Peyer's patch (tissue), 4 donors: ENCODE results near the gene CLIC6.

- PRO-cap = no peak
- RAMPAGE, long total RNA, 4 experiments = no peak in any of the 4 experiments
Measured at GRCh38 chr21:33781266-33781679, 134.3 kb downstream of the ATP5PO start.

- PRO-cap = no peak
- RAMPAGE, long total RNA, 4 experiments = no peak in any of the 4 experiments
Measured at GRCh38 chr21:33811533-33811800, 104.1 kb downstream of the ATP5PO start.

DNA sequence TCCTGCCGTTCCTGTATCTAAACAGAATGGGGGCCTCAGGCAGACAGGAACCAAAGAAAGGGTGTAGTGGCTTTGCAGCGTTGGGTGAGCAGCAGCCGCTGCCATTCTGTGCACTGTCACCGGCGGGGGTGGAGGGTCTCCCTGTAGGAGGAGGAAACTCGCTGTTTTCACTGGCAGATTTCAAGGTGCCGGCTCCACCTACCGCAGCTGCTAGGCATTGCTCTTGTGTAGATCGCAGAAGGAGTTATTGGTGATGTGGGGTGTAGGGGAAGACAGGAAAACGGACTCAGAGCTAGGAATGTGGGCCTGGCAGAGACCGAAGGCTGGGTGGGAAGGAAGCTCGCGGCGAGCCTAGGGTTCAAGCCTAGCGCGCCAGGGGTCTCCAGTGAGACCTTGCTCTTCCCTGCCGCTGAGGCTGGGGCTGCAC, 20.8 kb downstream of the ATP5PO start:
- PRO-cap = no peak
- RAMPAGE, long total RNA, 4 experiments = no peak in any of the 4 experiments

DNA sequence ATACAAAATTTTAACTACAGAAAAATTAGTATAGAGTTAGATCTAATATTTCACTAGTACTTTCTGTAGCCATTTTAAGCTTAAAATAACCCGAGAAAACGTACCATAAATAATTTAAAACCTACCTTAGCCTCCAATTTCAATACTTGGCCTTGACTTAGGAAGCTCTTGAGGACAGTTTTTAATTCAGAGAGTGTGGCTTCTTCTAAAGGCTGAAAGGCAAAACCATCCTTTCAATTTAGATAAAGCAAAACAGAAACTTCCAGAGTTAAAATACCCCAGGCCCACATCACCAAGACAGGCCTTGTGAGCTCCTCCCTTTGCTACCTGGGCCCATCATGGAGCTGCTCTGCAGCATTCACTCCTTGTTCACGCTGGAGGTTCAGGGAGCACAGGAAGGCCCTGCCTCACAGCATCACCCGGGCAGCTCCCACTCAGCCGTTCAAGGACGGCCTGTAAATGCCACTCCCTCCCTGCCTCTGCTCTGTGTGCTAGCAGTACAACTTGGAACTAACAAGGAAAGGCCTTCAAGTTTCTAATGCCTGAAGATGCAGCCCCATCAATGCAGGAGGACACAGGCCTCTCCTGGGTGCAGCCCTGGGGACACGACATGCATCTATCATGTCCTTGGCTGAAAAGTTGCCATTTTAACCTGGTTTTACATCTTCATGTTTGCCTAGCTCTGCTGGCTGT, 11.6 kb downstream of the ATP5PO start:
- PRO-cap = no peak
- RAMPAGE, long total RNA, 4 experiments = no peak in any of the 4 experiments

DNA sequence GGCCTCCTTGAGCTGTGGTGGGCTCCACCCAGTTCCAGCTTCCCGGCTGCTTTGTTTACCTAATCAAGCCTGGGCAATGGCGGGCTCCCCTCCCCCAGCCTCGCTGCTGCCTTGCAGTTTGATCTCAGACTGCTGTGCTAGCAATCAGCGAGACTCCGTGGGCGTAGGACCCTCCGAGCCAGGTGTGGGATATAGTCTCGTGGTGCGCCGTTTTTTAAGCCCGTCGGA, 15.4 kb upstream of the ATP5PO start:
- PRO-cap = no peak
- RAMPAGE, long total RNA, 4 experiments = no peak in any of the 4 experiments

- PRO-cap = unidirectional peak, plus-strand start at chr21:33932058
- RAMPAGE, long total RNA, 4 experiments = start-site peak on the plus strand in 1 of 4 experiments, at chr21:33931405-33931659 at its widest, 15 reads per replicate
Measured at GRCh38 chr21:33931314-33932224, 16.0 kb upstream of the ATP5PO start.

- PRO-cap = no peak
- RAMPAGE, long total RNA, 4 experiments = no peak in any of the 4 experiments
Measured at GRCh38 chr21:33951602-33952272, 36.1 kb upstream of the ATP5PO start.

- PRO-cap = bidirectional peak, plus-strand start at chr21:33976539, minus-strand start at chr21:33976501
- RAMPAGE, long total RNA, 4 experiments = no peak in any of the 4 experiments
Measured at GRCh38 chr21:33975992-33976833, 60.6 kb upstream of the ATP5PO start.

DNA sequence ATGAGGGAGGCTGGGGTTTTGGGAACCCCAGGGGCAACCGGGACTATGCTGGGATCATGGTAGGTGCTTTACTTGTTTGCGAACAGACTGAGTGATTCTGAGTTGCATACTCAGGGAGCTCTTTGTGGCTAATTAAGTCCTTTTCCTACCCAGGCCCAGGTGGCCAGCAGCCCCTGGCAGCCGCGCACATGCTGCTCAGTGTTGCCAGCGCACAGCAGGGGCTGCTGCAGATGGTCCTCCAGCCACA, 131.0 kb downstream of the MRPS6 start:
- PRO-cap = no peak
- RAMPAGE, long total RNA, 4 experiments = no peak in any of the 4 experiments

DNA sequence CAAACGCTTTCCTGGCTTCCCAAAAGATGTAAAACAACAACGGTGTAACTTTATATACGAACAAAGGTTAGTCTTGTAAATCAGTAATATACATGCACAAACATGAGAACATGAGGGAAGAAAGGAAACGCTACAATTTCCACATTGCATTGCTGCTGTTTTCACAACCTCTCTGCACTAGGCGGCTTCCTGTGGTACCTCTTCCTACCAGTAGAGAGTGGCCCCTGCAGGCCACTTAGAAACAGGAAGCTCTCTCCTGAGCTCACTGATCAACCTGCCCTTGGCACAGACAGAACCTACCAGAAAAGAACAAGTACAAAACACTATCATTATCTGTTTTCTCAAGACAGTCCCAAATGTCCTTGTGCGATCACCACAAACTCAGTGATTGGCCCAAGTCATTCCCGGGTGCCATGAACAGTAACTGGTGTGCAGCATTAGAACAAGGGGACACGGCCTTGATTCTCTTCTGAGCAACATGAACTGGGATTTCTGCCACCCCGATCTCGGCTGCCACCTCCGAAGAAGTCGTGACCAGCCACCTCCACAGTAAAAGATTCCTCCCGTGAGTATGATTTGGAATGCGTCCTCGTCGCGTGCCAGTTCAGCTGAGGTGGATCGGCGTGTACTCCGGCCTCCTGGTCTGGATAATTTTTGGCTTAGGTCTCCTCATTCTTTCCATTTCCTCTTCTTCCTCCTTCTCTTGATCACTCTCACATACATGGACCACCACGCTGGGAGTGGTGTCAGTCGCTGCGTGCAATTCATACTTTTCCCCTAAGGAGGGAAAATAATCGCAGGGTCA, 5.7 kb upstream of the KCNE1 start:
- PRO-cap = no peak
- RAMPAGE, long total RNA, 4 experiments = no peak in any of the 4 experiments

DNA sequence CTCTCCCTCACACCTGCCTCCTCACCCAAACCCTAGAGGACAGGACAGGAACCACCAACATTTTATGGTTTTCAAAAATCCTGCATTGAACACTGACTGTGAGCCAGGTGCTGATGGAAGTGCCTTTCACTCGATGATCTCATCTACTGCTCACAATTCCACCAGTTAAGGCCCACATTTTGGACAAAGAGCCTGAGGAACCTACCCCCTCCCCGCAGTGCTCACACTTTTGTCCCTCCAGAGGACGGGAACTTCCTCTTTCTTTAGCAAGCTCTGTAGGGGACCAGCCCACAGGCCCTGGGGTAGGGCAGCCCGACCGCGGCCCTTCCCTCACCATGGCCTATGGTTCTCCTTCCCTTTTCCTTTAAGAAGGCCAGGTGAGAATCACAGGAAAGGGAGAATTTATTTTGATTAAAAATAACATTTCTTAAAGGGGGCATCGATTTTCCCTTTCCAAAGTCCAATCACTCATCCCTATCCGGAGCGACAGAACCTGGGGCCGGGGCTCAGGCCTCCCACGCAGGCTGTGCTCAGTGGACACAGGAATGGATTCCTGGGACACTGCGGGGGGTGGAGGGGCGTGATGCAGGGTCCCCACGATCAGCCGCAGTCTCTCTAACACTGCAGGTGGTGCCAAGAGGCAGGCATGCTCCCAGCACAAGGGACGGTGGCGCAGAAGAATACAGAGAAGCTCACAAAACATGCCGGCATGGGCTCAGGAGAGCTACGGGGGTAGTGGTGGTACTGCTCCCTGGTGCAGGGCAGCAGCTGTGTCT, 8.9 kb upstream of the KCNE1 start:
- PRO-cap = no peak
- RAMPAGE, long total RNA, 4 experiments = no peak in any of the 4 experiments

DNA sequence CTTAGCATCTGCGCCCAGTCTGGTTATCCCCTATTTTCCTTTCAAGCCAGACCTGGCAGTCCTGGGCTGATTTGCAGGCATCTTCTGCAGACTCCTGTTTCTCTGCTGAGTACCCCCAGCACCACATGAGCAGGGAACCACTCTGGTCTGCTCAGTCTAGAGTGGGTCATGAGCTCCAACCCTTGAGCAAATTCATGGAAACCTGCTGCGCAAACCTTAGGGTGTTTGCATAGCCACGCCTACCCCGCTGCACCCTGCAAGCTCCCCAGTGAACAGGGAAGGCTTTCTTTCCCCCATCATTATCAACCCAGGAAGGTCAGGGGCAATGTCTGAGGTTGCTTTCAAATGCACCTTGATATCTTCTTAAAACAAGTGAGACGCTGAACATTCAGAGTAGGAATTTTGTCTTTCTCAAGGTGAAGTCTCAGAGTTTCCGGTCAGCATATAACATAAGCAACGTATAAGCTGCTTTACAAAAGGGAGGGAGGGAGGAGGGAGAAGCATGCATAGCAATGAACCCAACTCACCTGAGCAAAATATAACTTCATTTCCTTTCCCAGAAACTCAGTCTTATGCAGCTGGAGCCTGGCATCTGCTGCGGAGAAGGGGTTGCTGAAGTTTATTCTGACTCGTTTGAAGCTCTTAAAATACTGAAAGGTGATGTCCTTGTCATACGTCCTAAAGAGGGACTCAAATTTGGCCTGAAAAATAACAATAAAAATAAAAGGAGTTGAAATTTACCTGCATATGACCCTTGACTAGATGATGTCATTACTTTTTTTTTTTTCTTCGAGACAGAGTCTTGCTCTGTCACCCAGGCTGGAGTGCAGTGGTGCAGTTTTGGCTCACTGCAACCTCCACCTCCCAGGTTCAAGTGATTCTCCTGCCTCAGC, 11.2 kb upstream of the KCNE1 start:
- PRO-cap = no peak
- RAMPAGE, long total RNA, 4 experiments = no peak in any of the 4 experiments

DNA sequence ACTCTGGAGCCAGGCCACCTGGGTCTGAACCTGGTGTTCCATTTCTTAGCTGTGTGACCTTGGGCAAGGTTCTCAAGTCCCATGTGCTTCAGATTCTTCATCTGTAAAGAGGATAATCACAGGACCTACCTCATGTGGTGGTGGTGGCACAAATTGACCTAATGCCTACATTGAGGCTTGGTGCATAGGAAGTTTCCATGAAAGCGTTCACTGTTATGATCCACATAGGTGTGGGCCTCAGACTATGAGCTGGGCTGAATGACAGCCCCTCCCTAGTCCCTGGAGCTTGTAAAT, 30.8 kb upstream of the KCNE1 start:
- PRO-cap = no peak
- RAMPAGE, long total RNA, 4 experiments = no peak in any of the 4 experiments

DNA sequence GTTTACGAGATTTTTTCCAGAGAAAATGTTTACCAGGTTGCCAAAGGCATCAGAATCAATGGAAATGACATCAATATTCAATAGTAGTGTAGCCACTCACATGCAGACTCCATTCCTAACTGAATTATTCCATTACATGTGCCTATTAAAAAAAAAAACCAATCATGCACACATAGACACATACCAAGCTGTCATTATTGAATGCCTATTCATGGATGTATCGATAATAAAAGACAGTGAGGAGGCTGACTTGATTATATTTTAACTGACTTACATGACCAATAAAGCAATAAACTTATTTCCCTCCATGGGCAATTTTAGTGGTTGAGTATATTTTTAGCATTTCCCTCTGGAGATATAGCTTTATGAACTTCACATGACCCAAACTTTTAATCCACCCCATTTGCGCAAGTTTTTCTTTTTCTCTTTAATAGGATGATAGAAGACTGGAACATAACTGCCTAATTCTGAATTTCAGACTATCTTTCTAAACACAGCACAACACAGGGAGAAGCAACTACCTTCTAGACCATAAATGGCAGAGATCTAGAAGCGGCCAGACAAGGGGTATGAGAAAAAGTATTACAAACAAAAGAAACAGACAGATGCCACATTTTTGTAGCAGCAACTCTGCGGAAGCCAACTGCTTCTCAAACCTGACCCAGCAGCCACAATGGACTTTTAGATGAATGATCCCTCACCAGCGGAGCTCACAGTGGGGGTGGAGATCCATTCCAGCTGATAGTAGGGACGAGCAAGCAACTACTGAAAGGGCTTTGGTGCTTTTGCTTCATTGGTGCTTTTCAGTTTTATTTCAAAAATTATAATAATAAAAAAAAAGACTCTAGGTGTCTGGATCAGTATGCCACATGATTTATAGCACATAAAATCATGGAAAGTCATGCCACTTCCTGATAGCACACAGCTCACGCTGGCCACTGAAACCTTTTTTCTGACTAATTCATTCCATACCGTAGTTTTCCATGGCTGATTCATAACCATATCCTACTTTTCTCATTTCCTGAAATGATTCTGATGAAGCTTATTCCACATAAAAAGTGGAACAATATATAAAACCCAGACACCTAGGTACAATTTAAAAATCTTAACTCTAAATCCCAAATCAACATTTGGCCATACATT, 40.9 kb upstream of the KCNE1 start:
- PRO-cap = no peak
- RAMPAGE, long total RNA, 4 experiments = no peak in any of the 4 experiments

DNA sequence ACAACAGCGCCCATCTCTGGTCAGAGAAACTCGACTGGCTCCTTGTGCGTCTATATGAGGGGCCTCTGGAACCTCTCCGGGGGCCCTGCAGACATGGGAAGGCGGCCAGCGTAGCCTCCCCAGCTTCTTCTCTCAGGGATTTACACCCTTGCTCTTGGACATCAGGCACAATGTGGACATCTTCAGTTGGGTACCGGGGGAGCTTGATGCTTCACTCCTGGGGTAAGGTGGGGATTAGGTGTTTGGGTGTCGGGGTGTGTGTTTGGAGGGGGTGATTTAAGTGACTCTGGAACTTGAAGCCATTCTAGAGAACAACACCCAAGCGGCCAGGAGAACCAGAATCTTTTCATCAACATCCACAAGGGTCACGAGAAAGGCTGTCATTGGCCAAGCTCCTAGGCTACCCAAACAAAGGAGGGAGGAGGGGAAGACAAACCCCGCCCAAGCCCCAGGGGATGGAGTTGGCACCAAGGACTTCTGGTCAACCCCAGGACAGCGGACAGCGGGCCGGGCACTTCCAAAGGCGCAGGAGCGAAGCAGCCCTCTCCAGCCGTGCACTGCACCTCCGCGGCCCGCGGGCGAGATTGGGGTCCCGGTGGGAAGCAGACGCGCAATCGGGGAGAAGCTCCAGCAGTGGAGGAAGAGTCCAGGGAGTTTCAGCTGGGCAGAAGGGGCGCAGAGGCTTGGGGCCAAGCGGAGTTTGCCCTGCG, at the start of gene CLIC6:
Gene CLIC6, plus strand, starts transcription at position 484 of the 710 bp plus-strand sequence.
- PRO-cap = unidirectional peak, plus-strand start at position 484 of the sequence
- RAMPAGE, long total RNA, 4 experiments = start-site peak on the plus strand in 1 of 4 experiments, centred at position 493 of the sequence, 11 reads per replicate

GRCh38 chr21:34669221-34669995, 614 bp downstream of the CLIC6 start:
- PRO-cap = unidirectional peak, plus-strand start at chr21:34669842
- RAMPAGE, long total RNA, 4 experiments = start-site peak on the plus strand in 1 of 4 experiments, at chr21:34669000-34669712 at its widest, 8 reads per replicate

DNA sequence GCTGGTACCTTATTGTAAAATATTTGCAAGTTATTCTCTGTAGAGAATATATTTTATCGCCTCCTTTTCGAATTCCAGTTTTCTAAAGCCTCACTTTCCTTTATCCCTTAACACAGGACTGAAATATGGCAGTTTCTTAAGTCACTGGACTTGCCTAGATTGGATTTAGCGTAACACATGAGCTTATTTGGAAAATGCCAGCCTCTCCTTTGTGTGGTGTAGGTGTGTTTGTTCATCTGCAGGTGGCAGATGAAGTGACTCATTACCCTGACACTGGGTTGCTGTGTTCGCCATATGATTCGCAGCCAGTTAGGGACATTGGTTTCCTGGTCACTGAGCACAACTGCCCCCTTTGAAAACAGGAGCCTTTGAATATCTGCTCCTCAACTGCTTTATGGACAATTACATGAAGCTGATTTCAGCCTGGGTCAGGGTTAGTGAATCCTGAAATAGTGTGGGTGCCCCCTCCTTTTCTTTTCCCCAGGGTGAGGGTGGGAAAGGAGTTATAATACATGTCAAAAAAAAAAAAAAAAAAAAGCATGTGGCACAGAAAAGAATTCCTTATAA, 21.6 kb downstream of the CLIC6 start:
- PRO-cap = no peak
- RAMPAGE, long total RNA, 4 experiments = no peak in any of the 4 experiments

DNA sequence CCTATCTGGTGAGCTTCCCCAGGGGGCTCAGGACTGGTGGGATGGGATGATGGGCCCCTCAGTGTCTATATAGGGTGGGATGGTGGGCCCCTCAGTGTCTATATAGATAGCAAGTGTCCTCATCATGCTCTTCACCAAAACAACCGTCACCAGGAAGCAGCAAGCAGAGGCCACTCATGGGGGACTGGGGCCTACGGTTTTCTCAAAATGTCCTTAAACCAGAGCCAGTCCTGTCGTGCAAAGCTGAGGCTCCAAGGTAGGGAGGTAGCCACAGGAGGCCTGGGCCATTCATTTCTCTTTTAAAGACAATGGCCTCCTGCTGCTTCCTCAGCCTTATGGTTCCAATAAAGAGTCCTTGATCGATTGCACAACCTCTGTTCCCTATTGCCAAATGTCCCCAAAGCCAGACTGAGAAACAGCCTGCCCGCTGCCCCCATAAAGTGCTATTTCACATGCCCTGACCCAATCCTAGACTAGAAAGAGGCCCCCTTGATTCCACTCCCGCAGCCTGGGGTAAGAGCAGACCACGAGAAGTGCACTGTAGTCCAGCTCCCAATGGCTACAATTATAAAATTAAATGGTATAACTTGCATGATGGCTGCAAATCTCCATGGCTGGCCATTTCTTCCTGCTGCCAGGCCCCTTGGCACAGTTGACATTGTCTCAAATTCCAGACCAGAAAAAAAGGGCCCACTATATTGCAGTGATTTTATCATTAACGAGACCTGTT, 166.7 kb downstream of the CLIC6 start:
- PRO-cap = no peak
- RAMPAGE, long total RNA, 4 experiments = no peak in any of the 4 experiments

- PRO-cap = no peak
- RAMPAGE, long total RNA, 4 experiments = no peak in any of the 4 experiments
Measured at GRCh38 chr21:34845429-34846132, 176.8 kb downstream of the CLIC6 start.

DNA sequence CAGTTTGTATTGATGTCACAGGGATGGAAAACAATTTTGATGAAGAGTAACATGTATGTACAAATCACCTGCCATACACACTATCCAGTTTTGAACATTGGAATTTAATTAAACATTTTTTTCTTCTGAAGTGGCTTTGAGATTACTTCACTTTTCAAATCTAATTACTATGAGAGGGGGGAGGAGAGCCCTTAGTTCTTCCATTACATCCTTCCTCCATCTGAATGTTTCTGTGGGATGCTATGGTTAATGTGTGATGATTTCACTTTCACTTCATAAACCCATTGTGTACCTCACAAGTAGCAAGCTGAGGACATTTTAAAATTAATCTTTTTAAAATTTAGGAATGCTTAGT, 156.9 kb downstream of the RUNX1 start:
- PRO-cap = no peak
- RAMPAGE, long total RNA, 4 experiments = no peak in any of the 4 experiments